Diencephalon (tissue), 2 donors: ENCODE measurements around a stretch of chr2.

DNA sequence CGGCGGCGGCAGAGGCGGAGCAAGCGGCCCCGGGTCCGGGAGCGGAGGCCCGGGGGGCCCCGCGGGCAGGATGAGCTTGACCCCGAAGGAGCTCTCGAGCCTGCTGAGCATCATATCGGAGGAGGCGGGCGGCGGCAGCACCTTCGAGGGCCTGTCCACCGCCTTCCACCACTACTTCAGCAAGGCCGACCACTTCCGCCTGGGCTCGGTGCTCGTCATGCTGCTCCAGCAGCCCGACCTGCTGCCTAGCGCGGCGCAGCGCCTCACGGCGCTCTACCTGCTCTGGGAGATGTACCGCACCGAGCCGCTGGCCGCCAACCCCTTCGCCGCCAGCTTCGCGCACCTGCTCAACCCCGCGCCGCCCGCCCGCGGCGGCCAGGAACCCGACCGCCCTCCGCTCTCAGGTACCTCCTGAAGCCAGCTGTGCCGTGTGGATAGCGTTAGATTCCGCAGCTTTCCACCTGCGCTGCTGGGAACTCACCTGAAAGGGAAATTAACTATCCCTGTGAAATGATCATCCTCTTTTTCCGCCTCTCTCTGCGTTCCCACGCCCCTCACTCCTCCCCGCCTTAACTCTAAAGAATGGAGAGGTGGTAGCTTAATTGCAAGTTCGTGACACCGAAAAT is 502 bp downstream of the CNOT11 start:
- RAMPAGE, long total RNA, result no peak

DNA sequence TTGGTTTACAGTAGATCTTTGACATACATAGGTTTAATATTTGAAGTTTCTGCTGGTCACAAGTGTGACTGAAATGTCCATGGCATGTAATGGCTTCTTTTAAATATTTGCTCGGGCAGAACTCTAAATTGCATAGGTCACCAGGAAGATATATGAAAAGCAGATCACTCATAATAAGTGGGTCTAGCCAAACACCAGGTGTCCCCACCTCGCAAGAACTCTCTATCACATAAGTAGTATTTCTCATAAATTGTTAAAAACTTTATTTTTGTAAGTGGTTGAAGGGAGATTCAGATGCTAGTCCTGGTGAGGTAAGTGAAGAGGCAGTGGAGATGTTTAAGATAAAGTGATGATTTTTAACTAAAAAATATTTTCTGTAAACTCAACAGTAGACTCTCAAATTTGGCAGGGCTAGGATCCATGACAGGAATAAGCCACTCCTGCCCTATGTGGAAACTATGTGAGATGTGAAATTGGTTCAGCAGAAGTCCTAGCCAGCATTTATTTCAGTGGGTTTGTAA is 11.1 kb downstream of the CNOT11 start:
- RAMPAGE, long total RNA, result no peak

GRCh38 chr2:101266585-101266901 is 13.9 kb downstream of the CNOT11 start:
- RAMPAGE, long total RNA, result no peak

GRCh38 chr2:101272368-101273460 is 20.0 kb downstream of the CNOT11 start:
- RAMPAGE, long total RNA, result no peak

GRCh38 chr2:101273611-101274640 is 21.2 kb downstream of the CNOT11 start:
- RAMPAGE, long total RNA, result no peak

- RAMPAGE, long total RNA, result no peak
Measured at GRCh38 chr2:101282519-101283493, 25.7 kb downstream of the RNF149 start.

DNA sequence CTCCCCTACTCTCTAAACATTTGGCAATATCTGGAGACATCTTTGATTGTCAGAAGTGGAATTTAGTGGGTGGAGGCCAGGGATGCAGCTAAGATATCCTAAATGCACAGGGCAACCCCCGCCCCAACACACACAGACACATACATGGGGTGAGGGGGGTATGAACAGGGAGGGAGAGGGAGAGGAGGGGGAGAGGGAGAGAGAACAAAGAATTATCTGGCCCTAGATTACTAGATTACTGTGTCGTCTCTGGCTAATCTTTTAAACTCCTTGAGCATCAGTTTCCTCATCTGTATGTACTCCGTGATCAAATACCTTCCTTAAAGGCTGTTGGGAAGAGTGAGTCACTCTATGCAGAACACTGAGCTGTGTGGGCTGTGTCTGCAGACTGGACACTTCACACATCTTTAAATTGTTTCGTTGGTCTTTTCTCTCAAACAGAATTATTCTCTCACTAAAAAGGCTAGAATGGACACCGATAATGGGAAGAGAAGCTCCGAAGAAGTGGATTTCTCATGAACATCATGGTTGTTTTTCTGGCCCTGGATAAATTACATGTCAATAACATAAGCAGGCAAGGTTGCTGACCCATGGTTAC is 2.9 kb downstream of the RNF149 start:
- RAMPAGE, long total RNA, result no peak

DNA sequence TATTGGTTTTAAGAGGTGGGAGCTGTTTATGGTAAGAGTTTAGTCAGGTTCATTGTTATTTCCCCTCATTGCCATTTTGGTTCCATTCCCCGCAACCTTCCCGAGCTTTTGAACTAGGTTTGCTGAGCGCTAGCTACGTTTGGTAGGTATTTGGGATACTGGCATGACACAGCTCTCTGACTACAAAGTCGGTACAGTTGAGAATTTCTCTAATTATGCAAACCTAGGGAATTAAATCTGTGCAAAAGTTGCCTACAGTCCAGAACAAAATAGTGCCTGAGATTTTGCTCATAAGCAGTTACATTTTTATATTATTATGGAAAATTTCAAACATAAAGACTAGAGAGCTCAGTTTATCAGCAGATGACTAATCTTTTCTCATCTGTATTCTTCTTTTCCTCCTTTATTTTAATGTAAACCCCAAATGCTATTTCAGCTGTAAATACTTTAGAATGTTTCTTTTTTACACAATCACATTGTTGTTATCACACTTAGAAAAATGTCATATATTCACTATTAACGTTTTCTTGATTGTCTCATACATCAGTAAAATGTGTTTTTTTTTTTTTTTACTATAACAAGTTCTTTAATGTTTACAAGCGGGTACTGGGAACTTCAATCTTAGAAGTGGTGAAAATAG is 2.8 kb downstream of the MAP4K4 start:
- RAMPAGE, long total RNA, result no peak

GRCh38 chr2:101716526-101717847 is 19.5 kb downstream of the MAP4K4 start:
- RAMPAGE, long total RNA, result no peak

- RAMPAGE, long total RNA, result no peak
Measured at GRCh38 chr2:101866205-101866655, 125.5 kb upstream of the IL1R2 start.

DNA sequence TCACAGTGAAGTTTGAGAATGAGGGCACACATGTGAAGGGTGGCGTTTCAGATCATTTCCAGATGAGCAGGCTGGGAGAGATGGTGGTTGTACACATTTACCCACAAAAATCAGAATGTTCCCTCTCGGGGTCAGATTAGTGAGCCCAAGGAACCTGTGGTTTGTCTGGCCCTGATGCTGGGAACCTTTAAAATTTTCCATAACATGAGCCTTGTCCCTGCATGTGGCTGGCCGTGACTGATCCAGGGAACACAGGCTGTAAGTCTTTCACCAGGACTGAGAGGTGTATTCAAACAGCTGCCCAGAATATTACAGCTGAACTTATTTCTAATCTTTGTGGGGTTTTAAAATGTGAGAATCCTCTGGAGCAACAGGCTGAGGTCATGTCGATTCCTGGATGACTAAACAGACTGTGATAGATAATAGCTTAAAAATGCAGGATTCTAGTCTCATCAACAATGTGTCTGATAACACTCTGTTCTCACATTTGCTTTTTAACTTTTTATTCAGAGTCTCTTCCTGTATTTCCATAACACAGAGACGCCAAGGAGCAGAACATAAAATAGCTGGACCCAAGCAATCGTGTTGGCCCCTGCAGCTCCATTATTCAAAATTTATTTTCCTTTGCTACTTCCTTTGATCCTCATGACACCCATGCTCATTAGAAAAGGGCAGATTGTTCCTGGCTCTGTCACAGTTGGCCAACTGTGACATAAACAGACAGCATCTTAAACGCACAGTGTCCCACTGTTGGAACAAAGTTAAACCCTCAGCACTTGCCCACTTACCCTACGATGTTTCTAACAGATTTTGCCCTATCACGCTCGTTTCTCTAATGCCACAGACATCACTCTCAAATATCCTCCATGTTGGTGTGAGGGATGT is 35.7 kb downstream of the IL1R2 start:
- RAMPAGE, long total RNA, result no peak

GRCh38 chr2:102066427-102067104 is 74.8 kb downstream of the IL1R2 start:
- RAMPAGE, long total RNA, result no peak

DNA sequence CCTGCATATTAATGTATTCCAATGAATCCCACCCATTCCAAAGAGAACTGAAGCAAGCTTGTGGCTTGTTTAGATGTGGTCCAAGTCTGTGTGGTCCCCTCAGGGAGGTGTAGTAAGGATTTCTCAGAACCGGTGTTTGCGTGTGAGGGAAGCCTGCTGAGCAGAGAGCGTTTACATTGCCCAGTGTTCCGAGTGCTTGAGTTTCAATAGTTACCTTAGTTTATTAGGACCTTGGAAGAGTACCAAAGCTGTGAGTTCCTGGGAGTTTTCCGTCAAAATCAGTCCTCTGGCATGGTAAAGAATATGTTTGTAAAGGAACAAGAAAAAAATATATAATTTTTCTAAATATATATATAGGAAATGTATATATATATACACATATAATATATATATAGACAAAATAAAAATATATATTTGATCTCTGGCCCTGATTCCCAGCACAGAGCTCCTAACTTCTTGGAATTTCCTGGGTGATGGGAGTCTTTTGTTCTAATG is 24.9 kb upstream of the IL1R1 start:
- RAMPAGE, long total RNA, result no peak

GRCh38 chr2:102151417-102152034 is 9.0 kb downstream of the IL1R1 start:
- RAMPAGE, long total RNA, result no peak

- RAMPAGE, long total RNA, result no peak
Measured at GRCh38 chr2:102245428-102245599, 58.5 kb downstream of the IL1RL2 start.

- RAMPAGE, long total RNA, result no peak
Measured at GRCh38 chr2:102335734-102336329, 19.8 kb upstream of the IL18R1 start.

DNA sequence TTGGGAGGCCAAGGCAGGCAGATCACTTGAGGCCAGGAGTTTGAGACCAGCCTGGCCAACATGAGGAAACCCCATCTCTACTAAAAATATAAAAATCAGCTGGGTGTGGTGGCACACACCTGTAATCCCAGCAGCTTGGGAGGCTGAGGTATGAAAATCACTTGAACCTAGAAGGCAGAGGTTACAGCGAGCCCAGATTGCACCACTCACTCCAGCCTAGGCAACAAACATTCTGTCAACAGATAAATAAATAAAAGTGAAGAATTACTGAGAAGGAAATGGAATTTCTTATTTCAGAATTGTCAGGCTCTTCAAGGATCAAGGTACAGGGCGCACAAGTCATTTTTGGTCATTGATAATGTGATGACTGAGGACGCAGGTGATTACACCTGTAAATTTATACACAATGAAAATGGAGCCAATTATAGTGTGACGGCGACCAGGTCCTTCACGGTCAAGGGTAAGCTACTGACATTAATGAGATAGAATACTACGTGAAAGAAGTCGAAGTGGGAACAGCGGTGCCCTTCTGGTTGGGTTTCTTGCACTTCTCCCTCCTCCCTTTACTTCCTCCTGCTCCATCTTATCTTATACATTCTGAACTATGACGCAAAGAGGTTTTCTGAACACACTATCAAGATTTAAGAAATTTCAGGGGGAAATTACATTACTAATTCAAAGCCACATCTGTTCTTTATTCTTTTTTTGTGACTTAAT is 15.1 kb upstream of the IL18R1 start:
- RAMPAGE, long total RNA, result no peak

DNA sequence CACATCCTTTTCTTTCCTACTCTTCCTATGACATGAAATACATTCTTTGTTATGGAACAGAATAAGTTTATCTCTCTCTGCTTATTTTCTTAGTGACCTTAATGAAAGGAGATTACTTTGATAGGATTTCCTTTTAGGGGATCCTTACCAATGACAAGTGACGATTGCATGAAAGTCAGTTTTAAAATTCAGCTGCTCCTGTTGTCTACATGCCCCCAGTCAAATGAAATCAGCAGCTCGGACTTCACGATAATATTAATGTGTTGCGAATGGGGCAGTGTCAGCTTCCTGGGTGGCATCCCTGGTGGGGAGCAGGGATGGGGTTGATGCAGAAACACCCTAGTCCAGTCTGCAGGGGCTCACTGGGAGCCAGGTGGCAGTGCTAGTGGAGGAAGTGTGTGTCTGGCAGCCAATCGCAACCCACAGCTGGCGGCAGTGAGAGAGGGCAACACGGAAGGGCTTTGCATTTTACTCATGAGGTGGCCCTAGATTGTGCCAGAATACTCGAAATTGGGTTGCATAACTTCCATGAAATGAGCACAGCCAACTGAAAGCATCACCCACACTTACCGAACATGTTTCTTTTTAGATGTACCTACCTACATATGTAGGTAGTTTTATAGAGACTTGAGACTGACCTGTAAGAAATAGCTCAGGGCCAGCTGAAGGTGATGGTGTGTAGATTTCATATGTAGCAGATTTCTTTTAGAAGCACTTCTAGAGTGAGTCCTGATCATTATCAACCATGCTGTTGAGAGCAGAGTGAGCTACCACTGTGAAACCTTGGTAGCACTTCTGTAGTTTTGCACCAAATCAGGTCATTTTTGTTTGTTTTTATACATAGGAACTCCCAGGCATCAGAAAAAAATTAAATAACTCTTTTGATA is 12.8 kb downstream of the IL18R1 start:
- RAMPAGE, long total RNA, result no peak

GRCh38 chr2:102622739-102623100 is 3.4 kb downstream of the SLC9A2 start:
- RAMPAGE, long total RNA, result no peak

GRCh38 chr2:102762151-102762435 is 262 bp downstream of the TMEM182 start:
- RAMPAGE, long total RNA, result no peak